ENCODE results near the genes PAGE1 and KDM5C.

GRCh38 chrX:48913771-48914445, 2.5 kb upstream of the SLC35A2 start:
- PRO-cap = no peak
- RRBS, 2 experiments = no CpG with 5 or more reads among the region's 5 CpGs

GRCh38 chrX:48989455-48989944, 12.6 kb downstream of the GRIPAP1 start:
- PRO-cap = no peak
- RRBS, 2 experiments = no CpG with 5 or more reads among the region's 6 CpGs

DNA sequence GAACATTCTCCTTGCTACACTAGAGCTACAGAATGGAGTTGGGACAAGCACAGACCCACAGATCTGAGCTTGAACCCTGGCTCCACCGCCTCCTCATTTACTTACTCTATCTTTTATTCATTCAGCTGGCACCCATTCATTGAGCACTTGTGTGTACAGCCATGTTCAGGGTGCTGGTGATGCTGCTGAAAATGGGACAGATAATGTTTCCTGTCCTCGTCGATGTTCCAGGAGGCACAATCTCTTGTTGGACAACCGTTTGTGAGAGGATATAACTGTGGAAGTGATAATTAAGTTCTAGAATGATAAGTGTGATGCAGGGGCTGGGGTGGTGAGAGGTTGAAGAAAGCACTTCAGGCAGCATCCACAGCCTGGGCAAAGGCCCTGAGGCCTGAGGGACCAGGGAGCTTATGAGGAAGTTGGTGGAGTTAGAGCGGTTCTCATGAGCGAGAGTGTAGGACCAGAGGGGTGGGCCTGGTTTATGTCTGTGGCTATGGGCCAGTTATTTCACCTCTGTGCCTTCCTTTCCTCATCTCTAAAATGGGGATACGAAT, 2.6 kb downstream of the CCDC120 start:
- PRO-cap = no peak
- RRBS, 2 experiments = no CpG with 5 or more reads among the region's 7 CpGs

- PRO-cap = no peak
- RRBS, 2 experiments = no CpG with 5 or more reads among the region's 42 CpGs
Measured at GRCh38 chrX:49172307-49173288, 900 bp downstream of the PLP2 start.

DNA sequence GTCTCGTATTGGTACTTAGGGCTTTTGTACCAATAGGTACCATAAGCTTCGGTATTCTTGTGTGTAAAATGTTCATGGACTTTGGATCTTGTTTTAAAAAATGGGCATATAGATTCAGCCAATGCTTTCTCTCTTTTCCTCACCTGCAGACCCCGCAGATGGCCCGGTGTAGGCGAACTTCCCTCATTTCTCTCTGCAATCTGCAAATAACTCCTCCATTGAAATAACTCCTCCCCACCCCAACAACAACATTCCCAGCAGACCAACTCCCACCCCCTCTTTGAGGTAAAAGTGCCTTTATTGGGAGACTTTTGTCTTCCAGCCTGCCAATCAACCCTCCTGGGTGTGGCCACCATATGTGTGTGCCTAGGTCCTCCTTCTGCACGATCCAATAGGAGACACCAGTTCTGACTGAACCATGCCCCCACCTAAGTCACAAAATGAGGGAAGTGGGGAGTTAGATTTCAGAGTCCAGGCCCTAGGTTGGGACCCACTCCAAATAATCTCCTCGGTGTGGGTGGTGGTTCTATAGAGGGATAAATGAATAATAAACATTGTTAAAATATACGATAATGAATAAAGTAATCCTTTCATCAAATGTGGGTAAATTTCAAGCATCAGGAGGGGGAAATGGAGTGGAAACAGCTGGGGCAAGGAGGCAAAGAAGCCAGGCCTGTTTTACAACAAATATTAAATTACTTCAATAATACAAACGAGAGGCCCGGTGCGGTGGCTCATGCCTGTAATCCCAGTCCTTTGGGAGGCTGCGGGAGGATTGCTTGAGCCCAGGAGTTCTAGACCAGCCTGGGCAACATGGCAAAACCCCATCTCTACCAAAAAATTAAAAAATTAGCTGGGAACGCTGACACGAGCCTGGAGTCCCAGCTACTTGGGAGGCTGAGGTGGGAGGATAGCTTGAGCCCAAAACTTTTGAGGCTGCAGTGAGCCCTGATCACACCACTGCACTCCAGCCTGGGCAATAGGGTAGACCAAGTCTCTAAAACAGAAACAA, 3.1 kb downstream of the PLP2 start:
- PRO-cap = no peak
- RRBS, 2 experiments = no CpG with 5 or more reads among the region's 14 CpGs

DNA sequence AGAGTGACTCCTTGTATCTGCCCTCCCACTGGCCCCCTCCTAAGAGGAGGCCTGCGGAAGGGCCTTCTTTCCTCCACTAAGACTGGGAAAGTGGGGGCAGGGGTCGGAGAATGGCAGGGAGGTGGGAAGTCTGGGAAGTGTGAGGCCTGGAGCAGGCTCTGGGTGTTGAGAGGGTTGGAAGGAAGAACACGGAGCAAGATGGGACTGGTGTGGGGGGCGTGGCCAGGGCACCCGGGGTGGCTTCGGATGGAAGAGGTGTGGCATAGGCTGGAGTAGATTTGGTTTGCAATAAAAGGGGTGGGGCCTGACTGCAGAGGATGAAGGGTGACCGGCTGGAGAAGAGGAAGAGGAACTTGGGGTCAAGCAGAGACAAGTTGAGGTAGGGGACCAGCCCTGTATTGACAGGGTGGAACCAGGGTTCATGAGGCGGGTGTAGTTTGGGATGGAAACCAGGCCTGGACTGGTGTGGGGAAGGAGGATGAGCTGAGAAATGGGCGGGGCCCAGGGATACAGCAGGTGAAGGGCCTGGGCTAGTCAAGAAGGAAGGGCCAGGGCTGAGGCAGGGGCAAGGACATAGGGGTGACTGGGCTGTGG, 4.7 kb downstream of the PLP2 start:
- PRO-cap = no peak
- RRBS, 2 experiments = 64 to 70% methylated on average over 2 to 3 of the region's 9 CpGs

DNA sequence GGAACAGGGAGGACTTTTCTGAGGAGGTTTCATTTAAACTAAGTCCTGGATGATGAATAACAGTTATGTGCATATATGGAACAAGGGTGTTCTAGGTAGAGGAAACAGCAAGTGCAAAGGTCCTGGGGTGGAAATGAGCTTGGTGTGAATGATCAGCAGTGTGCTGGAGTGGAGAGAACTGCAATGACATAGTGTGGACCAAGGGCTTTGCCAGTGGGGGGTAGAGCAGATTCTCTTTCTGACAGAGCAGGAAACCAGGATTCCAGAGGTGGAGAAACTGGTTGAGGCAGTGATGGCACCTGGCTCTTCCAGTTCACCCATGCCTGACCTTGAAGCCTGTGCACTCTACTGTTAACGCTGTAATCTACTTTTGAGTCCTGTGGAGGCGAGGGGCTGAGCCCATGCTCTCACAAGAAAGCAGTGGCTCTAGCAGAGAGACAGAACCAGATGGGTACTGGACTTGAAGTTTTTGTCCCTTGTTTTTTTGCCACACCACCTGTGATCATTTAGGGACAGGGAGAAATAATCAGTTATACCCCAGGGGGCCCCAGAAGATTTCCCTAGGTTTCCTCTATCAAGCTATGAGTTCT, 1.9 kb downstream of the PPP1R3F start:
- PRO-cap = no peak
- RRBS, 2 experiments = no CpG with 5 or more reads among the region's 2 CpGs

DNA sequence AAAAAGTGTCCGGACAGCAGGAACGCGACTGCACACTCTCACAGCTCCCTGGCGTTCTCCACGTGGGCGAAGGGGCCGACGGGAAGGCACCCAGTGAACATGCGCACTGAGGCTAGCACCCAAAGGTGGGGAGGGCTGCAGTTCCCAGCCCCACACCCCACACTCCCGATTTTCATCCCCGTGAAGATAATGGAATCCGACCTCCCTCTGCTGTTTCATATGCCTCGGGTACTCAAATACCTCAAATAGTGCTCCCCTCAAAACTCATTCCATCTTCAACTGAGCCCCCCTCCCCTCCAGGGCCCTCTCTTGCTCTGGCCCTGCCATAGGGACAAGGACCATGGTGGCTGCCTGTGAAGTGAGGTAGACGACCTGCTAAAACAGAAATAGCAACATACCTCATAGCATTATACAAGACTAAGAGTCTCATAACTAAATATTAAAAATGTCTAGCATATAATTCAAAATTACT, at the start of gene PAGE1:
PAGE1 (minus strand) TSS at position 59 of the 472 bp plus-strand sequence.
- PRO-cap = no peak
- RRBS, 2 experiments = no CpG with 5 or more reads among the region's 14 CpGs

DNA sequence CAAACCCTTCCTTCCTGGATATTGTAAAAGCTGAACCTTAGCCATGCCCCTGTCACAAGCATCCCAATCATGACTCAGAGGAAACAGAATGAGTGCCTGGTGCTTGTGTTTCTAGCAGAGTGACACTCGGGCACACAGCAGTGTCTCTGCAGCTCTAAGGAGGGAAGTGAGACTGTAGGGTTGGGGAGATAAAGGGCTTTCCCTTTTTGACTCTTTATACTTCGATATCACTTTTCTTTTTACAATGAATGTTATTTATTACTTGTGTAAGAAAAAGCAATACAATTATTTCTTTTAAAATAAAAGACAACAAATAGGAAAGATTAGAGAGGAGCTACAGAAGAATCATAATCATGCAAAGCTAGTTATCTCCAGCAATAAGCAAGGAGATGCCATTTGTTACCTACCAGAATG, 83.2 kb downstream of the AKAP4 start:
- PRO-cap = no peak
- RRBS, 2 experiments = no CpG with 5 or more reads among the region's 2 CpGs

DNA sequence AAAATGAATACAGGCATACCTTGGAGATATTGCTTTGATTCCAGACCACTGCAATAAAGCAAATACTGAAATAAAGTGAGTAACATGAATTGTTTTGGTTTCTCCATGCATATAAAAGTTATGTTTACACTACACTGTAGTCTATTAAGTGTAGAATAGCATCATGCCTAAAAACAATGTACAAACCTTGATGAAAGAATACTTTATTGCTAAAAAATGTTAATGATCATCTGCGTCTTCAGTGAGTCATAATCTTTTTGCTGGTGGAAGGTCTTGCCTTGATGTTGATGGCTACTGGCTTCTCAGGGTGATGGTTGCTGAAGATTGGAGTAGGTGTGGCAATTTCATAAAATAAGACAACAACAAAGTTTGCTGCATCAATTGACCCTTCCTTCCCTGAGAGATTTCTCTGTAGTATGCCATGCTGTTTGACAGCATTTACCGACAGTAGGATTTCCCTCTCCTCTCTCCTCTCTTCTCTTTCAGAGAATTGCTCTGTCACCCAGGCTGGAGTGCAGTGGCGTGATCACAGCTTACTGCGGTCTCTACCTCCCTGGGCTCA, 145.1 kb downstream of the SHROOM4 start:
- PRO-cap = no peak
- RRBS, 2 experiments = no CpG with 5 or more reads among the region's 4 CpGs

- PRO-cap = no peak
- RRBS, 2 experiments = no CpG with 5 or more reads among the region's 1 CpG
Measured at GRCh38 chrX:50770425-50770874, 43.5 kb downstream of the SHROOM4 start.

GRCh38 chrX:53084348-53085547, 2.6 kb downstream of the TSPYL2 start:
- PRO-cap = no peak
- RRBS, 2 experiments = 40% methylated on average over 2 of the region's 21 CpGs; no CpG with 5 or more reads in 1 of the 2 experiments

GRCh38 chrX:53116030-53116641, 22.2 kb downstream of the KANTR start:
- PRO-cap = no peak
- RRBS, 2 experiments = no CpG with 5 or more reads among the region's 5 CpGs

DNA sequence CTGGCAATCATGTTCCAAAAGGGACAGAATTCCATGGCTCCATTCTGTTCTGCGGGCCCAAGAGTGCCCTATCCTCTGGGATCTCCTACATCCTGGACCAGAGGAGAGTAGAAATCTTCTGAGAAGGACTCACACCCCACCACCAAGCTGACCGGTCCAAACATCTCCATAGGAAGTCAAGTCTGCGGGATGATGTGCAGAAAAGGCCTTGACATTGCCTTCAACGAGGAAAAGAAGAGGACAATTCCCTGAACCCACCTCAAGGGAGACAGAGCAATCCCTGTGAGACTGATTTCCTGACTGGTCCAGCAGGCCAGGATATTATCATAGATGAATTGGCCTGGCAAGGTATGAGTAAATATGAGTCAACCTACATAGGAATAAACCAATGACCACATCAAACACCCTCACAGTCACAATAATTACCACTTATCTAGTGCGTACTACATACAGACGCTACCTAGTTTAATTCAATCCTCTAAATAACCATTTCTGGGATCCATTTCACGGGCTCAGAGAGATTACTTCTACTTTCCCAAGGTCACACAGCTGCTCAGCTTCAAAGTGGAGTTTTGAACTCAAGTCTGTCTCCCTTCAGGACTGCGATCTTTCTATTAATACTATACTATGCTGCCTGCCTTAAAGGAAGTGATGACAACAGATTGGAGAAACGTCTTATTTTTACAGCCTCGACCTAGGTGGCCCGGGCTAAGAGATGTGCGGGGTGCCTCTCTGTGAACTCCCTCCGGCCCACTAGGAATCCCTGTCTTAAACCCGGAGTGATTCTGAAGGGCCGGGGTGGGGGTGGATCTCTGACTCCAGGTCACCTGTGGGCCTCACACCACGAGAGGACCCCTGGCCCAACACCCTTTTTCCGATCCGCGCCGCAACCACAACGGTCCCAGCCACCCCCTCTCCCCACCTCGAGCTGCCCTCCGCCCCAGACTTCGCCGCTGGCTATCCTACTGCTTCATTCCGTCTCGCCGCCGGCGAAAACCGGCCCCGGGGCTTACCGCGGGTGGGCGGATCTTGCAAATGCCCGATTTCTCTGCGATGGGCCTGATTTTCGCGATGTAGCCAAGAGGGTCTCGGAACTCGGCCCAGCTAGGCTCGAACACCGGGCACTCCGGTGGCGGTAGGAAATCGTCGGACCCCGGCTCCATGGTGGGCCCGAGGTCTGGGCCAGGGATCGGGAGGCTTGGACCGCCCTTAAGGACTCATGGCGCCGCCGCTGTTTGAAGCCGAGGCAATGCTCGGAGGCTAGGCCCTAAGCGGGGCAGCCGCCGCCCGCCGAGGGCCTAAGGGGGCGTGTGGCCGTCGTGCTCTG, 817 bp downstream of the KDM5C start:
- PRO-cap = bidirectional peak, plus-strand start at position 1,249 of the sequence, minus-strand start at position 1,237 of the sequence
- RRBS, 2 experiments = 0 to 2% methylated on average over 2 to 10 of the region's 64 CpGs

GRCh38 chrX:53225054-53225327, at the start of gene KDM5C:
Gene KDM5C, minus strand, starts transcription at chrX:53225207.
- PRO-cap = bidirectional peak, plus-strand start at chrX:53225502, minus-strand start at chrX:53225199
- RRBS, 2 experiments = no CpG with 5 or more reads among the region's 22 CpGs

DNA sequence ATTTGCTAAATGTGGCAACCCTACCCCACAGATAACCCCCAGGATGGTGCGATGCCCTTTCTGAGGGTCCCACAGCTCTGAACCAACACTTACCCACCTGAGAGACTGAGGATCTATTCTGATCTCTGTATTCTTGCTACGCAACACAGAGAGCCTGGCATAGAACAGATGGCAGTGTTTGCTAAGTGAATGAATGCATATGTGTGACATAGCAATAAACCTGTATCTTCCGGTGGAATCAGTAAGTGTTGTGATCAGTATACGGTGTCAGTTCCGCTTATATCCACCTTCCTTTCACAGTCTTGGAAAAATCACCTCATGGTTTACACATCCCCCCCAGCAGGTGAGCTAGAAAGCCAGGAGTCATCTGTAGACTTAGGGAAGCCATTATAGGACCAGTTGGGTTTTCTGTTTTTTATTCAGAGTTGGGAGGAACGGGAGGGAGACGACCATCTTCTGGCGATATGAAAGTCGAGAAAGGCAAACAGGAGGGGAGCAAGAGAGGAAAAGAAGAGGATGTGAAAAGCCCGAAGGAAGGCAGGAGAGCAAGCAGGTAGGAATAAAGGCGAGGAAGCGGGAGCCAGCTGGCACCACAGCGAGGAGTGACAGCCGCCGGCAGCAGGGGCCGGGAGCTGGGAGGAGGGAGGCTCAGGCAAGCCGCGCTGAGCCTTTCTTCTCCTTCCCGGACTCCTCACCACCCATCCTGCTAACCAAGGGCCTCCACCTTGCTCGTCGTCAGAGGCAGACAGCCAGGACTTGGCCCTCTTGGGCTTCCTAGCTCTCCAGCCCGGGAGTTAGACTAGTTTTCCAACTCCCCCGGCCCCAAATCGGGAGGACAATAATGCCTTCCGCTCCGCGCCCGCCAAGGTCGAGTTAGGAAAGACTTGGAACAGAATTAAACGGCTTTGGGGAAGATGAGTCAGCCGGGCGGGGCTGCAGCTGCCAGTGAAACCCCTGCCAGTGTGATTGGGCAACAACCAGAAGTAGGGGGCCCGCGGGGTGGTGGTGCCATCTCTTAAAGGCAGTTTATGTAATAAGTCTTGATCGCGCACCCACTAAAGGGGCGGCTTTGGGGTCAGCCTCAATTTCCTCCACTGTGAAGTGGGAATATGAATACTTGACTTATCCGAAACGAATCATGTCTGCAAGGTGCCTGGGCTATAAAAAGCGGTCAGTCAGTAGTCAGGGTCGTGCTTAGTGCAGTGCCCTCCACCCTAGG, 6.3 kb upstream of the HSD17B10 start:
- PRO-cap = no peak
- RRBS, 2 experiments = 12 to 27% methylated on average over 7 to 10 of the region's 41 CpGs

GRCh38 chrX:53679941-53680449, 6.5 kb downstream of the HUWE1 start:
- PRO-cap = no peak
- RRBS, 2 experiments = no CpG with 5 or more reads among the region's 2 CpGs

DNA sequence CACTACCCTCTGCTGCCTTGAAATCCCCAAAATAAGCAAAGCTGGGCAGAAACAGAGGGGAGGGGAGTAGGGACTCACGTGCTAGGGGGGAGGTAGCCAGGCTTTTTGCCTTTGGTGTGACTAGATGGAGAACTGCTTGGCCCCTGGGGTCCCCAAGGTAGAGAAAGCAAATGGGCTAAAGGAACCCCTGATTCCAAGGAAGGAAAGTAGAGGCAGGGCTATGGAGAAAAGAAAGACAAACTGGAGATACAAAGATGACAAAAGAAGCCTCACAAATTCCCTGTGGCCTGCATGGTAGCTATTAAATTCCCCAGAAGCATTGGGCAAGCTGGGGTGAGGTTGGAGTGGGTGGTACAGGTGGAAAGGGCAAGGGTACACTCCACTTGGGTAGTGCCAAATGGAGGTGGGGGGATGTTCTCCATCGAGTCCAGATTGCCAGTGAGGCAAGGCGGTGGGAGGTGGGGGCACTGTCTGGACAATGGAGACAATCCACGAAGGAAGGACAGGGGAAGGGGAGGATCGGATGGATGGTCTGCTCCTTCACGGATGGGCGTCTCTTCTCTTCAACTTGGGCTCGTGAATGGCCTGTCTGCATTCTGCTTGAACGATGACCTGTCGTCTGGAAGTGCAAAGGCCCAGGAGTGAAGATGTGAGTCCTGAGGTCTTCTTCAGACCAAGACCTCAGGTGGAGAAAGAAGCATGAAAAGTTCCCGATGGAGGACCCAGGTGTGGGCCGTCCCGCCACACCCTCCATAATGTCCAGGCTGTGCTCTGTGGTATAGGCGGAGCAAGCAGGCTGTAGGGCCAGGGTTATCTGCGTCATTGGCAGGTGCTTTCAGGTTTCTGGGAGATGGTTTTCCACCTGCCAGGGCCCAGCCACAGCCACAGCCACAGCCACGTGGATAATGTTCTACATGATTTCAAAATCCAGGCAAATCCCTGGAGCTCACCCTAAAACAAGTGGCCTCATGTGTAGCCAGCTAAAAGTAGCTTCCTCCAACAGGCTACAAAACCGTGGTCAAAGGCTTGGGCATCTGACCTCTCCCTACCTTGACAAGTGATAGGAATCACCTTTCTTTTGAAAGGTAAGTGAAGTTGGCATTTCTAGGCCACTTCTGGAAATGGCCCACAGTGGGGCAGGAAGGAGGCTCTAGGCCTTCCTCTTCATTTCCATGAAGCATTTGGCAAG, 106.4 kb downstream of the PHF8 start:
- PRO-cap = no peak
- RRBS, 2 experiments = no CpG with 5 or more reads among the region's 17 CpGs

DNA sequence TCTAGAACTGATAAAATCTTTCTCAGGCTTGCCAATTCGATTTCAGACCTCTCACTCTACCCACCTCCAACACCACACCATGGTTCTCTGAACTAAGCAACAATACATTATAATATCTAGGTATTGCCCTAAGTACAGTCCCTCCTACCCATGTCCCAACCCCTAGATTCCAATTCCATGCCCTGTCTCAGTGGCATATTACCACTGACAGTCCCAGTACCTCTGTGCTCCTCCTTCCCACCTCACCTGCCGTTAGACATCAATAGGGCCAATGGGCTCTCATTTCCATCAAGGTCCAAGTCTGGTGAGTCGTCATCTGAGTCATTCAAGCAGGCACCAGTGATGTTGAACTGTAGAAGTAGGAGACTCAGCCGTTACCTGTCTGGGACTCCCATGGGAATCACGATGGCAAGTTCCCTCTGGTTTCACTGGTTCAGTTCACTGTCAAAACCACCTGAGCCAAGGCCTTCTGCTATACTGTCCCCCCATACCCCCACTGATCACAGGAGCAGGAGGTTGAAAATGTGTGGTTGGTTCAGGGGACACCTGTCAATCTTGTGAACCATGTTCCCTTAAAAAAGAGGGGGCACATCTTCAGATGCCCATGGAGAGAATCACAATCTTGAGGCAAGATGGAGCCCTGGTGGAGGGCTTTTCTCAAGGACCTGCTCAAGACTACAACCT, 51.6 kb downstream of the PHF8 start:
- PRO-cap = no peak
- RRBS, 2 experiments = no CpG with 5 or more reads among the region's 5 CpGs

- PRO-cap = no peak
- RRBS, 2 experiments = 31 to 47% methylated on average over 2 of the region's 6 CpGs
Measured at GRCh38 chrX:54492474-54492762, 3.6 kb downstream of the FGD1 start.

Measured in HEK293 (cell line).